MCF 10A (cell line): ENCODE data around the gene ZDHHC14.

DNA sequence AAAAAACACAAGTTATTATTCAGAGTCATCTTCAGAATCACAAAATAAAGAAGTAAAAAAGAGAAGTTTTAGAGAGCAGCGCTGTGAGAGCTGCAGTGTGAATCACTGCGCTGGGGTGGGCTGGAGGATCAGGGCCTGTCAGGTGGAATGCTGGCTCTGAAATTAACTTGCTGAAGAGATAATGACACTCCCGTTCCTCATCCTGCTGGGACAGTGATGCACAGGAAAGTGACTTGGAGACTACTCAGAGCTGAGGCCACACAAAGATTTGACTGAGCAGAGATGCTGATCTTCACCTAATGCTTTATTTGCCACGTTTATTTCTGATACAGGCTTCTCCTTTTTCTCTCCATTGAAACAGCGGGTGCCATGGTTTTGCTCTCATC lies 42.7 kb upstream of the CLDN20 start:
- PRO-cap: no peak
- RRBS: no CpG with 5 or more reads among the region's 5 CpGs

DNA sequence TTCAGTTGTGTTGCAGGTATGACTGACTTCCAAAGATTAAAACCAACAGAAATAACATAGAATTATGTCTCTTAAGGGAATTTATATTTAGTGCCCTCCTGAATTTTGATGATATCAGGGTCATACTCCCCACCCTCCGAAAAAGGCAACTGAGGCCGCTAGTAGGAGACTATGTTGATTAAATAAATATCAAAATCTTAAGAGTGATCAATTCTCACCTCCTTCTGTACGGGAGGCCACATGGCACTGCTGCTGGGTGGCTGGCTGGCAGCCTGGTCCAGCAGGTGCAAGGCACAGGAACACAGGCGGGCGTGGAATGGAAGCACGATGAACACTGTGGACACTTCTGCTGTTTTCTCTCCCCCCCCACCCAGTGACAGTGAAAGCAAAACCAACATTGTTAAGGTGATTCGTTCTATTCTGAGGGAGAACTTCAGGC lies 9.7 kb upstream of the CLDN20 start:
- PRO-cap: unidirectional peak, minus-strand start at position 145 of the sequence
- RRBS: no CpG with 5 or more reads among the region's 7 CpGs

DNA sequence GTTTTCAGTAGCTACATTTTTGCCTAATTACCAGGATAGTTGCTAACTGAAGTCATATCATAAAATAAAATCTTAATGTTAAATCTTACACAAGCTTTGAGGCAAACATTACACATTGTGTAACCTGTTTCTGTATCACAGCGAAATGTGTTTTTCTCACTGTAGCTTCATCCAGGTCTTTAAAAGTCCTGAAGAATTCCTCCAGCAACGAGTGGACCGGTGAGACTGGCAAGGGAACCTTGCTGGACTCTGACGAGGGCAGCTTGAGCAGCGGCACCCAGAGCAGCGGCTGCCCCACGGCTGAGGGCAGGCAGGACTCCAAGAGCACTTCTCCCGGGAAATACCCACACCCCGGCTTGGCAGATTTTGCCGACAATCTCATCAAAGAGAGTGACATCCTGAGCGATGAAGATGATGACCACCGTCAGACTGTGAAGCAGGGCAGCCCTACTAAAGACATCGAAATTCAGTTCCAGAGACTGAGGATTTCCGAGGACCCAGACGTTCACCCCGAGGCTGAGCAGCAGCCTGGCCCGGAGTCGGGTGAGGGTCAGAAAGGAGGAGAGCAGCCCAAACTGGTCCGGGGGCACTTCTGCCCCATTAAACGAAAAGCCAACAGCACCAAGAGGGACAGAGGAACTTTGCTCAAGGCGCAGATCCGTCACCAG lies 7.4 kb upstream of the CLDN20 start:
- PRO-cap: no peak
- RRBS: no CpG with 5 or more reads among the region's 22 CpGs

- PRO-cap: no peak
- RRBS: no CpG with 5 or more reads among the region's 4 CpGs
These were observed 37.1 kb downstream of the NOX3 start for GRCh38 chr6:155418545-155418862.

DNA sequence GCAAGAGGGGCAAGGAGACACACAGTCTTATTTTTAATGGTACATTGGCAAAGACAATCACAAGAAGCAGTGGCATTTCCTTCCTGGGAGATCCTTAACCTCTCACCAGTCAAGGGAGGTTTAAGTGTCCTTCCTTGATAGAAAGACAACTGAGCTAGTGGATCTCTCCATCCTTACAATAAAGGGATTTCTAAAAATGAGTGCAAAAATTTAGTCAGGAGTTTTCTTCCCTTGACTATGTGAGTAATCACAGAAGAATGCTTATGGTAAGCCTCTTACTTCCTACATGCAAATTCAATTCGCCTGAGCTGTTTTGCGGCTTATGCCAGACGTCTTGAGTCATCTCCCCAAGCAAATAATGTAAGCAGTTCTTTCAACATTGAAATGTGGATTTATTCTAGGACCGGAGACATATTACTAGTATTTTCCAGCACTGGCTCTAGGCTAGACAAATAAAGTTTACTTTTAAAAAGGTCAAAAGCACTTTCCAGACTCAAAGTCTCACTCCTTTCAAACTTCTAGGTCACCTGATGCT lies 37.9 kb upstream of the NOX3 start:
- PRO-cap: bidirectional peak, plus-strand start at position 389 of the sequence, minus-strand start at position 198 of the sequence
- RRBS: no CpG with 5 or more reads among the region's 4 CpGs

DNA sequence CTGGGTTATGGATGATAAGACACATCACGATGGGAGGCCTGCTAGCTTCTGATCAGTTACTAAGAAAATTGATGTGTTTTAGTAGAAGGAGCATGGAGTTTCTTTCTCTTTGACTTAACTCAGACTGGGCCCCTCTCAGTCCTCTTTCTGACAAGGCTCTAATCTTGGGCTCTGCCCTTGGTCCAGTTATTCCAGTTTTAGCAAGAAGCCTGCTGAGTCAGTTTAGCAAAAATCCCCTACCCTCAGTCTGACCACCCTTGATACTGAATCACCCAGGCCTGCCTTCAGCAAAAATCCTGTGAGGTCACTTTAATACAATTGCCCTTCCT lies 326.6 kb upstream of the NOX3 start:
- PRO-cap: no peak
- RRBS: no CpG with 5 or more reads among the region's 1 CpG

DNA sequence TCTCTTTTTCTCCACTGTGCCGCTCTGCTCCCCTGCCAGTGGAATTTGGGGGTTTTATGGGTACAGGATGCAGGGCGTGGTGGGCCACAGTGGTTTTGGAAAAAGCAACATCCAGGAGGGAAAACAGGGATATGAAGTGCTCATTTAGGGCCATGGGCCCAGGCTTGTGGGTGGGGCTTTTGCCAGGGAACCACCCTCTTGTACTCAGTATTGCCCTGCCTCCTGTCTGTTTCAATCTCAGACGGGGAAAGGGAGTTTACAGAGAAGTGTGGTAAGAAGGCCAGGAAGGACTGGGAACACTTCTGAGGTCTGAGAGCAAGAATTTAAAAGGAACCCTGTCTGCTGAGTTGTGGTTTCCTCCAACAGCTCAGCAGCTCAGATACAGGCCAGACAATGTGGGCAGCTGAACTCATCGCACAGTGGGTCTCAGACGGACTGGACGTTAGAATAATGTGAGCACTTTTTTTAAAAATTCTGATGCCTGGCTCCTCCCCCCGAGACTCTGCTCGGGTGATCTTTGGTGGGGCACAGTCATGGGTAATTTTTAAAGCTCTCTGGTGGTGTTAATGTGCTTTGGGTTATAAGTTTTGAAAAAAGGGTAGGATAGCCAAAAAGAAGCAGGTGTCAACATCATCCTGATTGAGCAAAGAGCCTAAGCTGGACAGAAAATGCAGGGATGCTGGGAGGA lies 354.1 kb upstream of the ARID1B start:
- PRO-cap: no peak
- RRBS: no CpG with 5 or more reads among the region's 8 CpGs

DNA sequence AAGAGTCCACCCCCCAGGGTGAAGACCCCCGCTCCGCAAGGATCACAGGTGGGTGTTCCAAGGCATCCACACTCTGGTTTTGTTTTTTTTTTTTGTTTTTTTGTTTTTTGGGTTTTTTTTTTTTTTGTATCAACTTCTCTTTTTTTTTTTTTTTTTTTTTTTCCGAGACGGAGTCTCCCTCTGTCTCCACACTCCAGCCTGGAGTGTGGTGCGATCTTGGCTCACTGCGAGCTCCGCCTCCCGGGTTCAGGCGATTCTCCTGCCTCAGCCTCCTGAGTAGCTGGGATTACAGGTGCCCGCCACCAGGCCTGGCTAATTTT lies 58.1 kb upstream of the ARID1B start:
- PRO-cap: no peak
- RRBS: no CpG with 5 or more reads among the region's 10 CpGs

DNA sequence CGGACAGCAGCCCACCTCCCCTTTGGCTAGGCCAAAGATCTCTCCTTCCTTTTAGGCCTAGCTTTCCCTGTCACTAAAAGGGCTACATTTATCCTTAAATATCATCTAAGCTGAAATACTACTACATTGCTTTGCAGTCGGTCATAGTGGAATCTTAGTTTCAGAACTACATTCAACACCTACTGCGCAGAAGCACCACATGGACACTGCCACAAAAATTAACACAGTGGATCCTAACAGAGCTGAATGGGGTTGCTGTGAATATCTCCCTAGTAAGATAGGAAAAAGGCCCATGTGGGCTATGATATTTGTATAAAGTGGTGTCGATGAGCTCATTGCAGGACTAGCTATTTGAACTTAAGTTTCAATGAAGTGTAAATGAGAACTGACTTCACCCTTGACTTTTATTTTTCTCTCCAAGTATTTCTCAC lies 56.6 kb upstream of the ARID1B start:
- PRO-cap: bidirectional peak, plus-strand start outside the sequence, minus-strand start at position 283 of the sequence
- RRBS: no CpG with 5 or more reads among the region's 4 CpGs

DNA sequence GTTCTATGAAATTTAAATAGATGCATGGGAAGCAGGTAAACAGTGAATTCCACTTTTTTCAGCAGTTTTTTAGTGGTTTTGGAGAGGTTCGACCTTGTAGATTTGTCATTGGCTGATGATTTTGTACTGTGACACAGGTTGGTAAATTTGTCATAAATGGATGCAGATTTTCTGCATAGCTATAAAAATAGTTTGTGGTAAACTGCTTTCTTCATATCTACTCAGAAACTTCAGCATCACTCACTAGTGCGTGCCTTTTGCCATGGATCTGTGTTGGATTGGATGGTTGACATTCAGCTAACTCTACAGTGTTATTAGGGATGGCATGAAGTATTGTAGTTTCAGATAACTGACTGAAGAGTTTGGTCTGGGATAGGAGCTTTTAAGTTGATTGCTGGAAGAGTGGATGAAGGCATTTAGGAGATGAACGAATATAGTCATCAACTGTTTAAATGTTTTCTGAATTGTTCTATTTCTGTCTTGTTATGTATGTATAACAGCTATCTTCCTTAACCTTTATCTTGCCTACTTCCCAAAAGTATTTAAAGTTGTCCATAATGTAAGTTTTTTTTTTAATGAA lies 160.2 kb downstream of the ARID1B start:
- PRO-cap: no peak
- RRBS: no CpG with 5 or more reads among the region's 3 CpGs

GRCh38 chr6:157002864-157003536 lies 225.8 kb downstream of the ARID1B start:
- PRO-cap: no peak
- RRBS: no CpG with 5 or more reads among the region's 4 CpGs

DNA sequence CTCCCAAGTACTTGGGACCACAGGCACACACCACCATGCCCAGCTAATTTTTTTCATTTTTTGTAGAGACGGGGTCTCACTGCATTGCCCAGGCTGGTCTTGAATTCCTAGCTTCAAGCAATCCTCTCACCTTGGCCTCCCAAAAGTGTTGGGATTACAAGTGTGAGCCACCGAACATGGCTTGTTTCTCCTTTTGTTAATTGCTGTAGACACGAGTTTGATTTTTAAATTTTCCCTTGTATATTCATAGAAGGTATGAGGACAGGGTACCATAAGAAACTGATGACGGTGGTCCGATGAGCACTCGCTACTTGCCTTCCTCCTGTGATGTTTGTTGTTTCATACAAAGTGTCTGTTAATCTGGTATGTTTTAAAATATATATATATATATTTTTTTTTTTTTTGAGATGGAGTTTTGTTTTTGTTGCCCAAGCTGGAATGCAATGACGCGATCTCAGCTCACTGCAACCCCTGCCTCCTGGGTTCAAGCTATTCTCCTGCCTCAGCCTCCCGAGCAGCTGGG lies 260.9 kb downstream of the TMEM242 start:
- PRO-cap: no peak
- RRBS: no CpG with 5 or more reads among the region's 9 CpGs

DNA sequence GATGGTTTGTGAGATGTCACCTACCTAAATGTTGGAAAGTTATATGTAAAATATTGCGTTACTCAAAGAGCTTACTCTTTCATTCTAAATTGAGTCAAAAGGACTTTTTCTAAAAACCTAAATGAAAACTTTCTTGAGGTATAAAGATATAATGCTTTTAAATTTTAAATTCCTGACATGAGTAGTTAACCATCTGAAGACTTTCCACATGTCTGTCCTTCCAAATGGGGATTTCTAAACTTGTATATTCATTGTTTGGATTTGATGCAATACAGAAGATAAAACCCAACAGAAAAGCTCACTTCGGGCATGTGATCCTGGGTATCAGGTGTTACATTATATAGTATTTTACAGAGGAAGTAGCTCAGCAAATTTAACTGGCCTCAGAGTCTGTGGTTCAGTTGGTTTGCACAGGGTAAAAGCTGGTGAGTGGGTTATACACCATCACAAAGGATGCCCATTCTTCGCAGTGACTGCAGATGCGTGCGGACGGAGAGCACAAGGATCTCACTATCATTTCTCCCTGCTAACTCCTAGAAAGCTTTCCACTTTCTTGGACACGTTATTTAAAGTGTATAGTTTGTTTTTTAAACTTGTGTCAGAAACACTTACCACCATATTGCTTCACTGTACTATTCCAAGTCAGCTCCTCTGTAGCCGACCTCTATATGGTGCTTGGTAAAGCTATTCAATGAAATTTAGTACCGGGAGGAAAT lies 236.7 kb downstream of the TMEM242 start:
- PRO-cap: no peak
- RRBS: no CpG with 5 or more reads among the region's 9 CpGs

DNA sequence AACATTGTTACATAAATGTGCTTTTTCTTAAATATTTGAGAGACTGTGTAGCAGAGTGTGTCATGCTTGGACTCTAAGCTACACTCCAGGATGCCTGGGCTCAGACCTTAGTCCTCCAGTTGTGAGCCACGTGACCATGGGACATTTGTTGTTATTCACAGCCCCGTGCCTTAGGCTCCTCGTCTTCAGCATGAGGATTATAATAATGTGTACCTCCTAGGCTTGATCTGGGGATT lies 177.8 kb downstream of the TMEM242 start:
- PRO-cap: no peak
- RRBS: no CpG with 5 or more reads among the region's 3 CpGs

DNA sequence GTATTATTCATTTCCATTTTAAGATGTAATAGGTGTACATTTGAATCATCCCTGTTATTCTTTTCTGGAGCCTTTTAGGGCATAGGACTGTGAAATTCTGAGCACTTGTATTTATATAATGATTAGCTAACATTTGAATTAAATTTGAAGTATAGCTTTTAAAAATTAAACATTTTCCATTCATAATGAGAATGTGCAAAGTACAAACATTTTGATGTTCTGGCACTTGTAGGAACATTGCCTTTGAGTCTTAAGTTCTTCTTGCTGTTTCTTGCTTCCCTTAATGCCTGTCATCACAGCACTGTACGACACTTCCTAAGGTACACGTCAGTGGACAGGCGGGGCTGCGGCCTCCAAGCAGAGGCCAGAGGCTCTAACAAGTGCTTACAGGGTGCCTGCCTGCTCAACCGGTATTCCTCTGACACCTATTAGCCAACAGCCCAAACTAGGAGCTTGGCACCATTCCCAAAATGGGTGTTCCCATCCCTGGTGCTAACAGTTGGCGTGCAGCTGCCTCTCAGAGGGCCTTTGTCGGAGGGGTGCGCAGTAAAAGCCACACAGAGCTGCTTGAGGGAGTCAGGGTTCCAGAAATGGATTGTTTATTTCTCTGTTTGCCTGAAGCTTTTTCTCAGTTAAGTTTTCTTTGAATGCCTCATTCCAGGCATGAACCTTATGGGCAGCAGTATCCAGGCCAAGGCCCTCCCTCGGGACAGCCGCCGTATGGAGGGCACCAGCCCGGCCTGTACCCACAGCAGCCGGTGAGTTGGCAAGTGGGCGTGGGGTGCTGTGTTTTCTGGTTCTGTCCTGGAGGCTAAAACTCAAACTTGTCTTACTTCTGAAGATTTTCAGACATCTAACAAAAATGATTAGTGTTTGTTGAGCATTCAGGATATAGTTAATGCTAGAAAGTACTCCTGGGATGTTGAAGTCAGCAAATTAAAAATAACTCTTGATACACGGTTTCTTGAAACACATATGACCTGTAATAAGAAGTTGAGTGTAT lies 124.9 kb downstream of the TMEM242 start:
- PRO-cap: bidirectional peak, plus-strand start at position 525 of the sequence, minus-strand start at position 303 of the sequence
- RRBS: no CpG with 5 or more reads among the region's 15 CpGs

GRCh38 chr6:157200722-157201534 lies 122.4 kb downstream of the TMEM242 start:
- PRO-cap: no peak
- RRBS: 98% methylated on average over 4 of the region's 37 CpGs

- PRO-cap: no peak
- RRBS: 56% methylated on average over 4 of the region's 20 CpGs
These were observed 53.9 kb downstream of the TMEM242 start for GRCh38 chr6:157269058-157270086.

DNA sequence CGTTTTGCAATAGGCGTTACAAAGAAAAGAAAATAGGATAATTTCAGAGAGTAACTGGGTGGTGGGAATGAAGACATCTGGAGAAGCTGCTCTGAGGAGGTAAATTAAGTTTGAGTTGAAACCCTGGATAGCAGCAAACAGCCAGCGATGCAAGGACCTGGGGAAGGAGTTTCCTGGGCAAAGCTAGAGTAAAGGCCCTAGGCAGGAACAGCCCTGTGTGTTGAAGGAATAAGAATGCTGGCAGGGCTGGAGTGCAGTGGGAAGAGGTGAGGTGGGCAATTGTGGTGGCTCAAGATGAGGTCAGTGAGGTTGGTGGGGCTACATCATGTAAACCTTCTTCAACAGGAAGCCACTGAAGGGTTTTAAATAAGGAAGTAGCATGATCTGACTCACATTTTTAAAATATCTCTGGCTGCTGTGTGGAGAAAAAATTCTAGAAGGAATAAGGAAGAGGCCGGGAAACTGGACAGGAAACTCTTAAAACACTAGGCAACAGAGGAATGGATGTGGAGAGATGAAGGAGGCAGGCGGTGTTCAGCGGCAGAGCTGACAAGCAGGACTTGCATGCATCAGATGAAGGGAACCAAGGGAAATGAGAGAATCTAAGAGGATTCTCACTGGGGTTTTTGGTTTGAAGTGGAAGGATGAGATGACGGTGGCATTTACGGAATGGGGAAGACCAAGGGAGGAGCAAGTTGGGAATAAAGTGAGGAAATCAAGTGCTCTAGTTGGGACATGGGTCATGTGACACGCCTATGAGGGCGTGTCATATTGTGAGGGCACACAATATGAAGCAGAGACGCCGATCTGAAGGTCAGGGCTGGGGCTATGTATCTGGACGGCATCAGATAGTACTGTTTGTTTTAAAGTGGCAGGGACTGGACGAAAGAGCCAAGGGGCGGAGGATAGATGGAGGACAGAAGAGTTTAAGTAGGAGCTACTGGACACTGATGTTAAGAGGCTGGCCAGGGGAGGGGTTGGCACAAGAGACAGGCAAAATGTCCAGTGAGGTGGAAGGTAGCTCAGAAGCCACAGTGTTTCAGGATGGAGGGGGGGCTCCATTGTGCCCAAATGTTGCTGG lies 18.3 kb downstream of the TMEM242 start:
- PRO-cap: no peak
- RRBS: no CpG with 5 or more reads among the region's 15 CpGs

GRCh38 chr6:157380744-157381607 lies at the start of gene ZDHHC14:
TSS of gene ZDHHC14 (plus strand) at chr6:157381190.
- PRO-cap: bidirectional peak, plus-strand start at chr6:157381199, minus-strand start at chr6:157381088; bidirectional peak, plus-strand start at chr6:157381732, minus-strand start at chr6:157381429
- RRBS: 1% methylated on average over 65 of the region's 115 CpGs

GRCh38 chr6:157434552-157435063 lies 53.6 kb downstream of the ZDHHC14 start:
- PRO-cap: no peak
- RRBS: no CpG with 5 or more reads among the region's 10 CpGs